Thoracic aorta (tissue), 1 donor: ENCODE measurements around the genes RGPD5 and TMEM87B.

DNA sequence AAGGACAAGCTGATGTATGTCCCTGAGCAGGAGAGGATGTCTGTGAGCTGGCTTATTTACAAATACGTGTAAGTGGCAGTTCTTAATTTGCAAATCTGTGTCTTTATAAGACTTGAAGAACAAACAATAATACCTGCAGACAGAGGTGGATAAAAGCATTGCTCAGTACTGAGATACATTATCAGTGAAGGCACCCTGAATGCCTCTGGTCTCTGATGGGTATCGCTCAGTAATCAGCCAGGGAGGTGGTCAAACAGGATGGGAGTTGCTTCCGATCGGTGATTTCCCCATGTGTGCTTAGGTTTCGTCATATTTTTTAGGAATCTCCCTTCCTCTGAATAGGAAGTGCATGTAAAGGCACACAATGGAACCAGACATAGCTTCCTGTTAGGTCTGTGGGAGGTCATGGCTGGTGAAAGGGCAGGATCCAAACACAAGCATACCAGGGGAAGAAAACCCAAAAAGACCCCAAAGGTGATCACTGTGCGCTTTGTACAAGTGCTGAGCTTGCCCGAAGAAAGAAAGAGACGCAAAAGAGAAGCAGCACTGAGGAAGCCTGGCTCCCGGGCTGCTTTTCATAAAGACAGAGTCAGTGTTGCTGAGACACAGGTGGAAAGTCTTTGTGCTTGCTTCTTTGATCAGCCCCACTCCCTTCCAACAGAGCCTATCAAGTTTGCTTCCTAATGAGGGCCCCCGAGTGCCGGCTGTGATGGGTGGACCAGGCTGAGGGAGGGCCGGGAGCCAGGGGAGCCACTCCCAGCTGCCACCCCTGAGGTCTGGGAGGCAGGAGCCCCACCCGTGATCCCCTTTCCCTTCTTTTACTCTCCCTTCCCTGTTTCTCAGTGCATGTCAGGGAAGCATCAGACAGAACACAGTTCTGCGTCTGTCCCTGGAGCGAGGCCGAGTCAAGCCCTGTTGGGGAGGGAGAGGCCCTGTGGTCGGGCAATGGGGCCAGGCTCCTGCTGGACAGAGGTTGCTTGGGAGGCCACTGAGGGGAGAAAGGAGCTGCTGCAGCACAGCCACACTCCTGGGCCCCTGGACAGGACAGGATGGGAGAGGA is 138.2 kb downstream of the SH3RF3 start:
- RAMPAGE, long total RNA: no peak

DNA sequence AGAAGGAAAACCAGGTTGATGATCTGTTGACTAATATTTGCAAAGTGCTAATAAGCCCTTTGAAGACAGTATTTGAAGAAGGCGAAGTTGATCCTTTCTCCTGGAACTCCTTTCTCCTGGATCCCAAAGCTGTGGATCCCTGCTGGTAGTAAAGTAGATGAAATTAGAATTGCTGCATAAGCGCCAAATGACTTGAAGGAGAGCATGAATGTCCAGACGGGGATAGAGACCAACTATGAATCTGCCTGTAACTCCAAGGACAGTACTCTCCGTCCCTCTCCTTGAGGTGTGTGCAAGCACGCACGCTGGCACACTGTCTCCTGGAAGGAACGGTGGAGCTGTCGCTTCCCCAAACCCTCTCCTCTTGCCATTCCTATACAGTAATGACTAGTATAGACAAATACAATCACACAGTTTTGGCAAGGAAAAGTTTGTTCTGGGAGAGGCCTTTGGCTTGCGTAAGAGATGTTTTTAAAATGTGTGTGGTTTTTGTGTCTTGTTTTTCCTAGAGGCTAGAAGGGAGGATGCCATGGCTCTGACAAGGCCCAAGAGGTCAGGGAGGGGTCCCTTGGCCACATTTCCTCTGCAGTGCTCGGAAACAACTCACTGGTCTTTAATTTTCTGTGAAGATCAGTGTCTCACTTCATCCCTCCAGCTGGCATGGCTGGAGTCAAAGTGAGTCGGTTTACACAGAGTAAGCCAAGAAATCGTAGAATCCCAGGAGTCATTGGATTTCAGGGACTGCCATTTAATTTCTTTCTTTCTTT is 195.7 kb downstream of the SH3RF3 start:
- RAMPAGE, long total RNA: no peak

DNA sequence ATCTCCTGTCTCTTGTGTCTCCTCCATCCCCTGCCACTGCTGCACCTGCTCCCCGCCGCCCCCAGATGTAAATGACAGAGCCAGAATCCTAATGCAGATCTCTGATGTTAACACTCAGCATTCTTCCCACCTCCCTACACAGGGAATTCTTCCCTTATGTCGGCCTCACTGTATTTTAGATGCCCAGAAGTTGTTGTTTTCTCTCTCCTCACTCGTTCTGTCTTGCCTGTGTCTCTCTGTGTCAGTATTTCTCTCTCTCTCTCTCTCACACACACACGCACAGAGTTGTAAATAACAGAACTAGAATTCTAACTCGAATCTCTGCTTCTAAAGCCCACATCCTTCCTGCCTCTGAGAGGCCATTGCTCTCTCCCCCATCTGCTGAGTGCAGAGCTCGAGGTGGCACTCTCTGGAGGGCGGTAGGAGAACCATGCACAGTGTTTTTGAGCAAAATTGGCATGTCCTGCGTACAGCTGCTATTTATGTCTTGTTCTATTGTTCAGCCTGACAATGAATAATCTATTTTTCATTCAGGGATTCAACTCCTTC is 219.8 kb downstream of the SH3RF3 start:
- RAMPAGE, long total RNA: no peak

DNA sequence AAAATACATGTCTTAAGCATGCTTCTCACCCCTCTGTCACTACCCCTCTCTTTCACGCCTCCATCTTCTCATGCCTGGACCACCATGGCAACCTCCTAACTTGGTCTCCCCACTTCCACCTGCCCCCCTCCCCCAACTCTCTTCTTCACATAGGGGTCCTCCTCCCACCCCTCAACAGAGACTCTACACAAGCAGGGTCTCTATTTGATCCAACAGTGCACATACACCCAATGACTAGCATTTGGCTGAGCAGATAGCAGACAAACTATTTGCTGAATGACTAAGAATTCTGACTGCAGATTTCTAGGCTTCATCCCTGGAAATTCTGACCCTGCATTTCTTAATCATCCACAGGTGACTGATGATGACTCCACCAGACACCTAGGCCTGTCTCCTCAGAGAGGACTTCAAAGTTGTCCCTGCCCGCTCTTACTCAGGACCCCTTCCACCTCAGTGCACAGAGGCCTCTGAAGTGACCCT is 51.5 kb downstream of the SEPTIN10 start:
- RAMPAGE, long total RNA: no peak

- RAMPAGE, long total RNA: no peak
Observed at GRCh38 chr2:109614773-109615693, 869 bp downstream of the SOWAHC start.

DNA sequence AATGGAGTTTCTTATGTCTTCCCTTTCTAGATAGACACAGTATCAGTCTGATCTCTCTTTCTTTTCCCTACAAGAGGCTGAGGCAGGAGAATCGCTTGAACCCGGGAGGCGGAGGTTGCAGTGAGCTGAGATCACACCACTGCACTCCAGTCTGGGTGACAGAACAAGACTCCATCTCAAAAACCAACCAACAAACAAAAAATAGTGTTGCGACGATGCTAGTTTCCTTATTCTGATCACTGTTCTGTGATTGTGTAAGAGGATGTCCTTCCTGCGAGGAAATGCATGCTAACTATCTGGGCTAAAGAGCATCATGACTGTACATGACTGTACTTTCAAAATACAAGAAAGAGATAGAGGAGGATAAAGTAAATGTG is 23.6 kb downstream of the SOWAHC start:
- RAMPAGE, long total RNA: no peak

GRCh38 chr2:109794114-109794785 is at the start of gene RGPD5:
TSS of gene RGPD5 (plus strand) at chr2:109794305.
- RAMPAGE, long total RNA: no peak

GRCh38 chr2:110114820-110115387 is 718 bp downstream of the MALL start:
- RAMPAGE, long total RNA: no peak

DNA sequence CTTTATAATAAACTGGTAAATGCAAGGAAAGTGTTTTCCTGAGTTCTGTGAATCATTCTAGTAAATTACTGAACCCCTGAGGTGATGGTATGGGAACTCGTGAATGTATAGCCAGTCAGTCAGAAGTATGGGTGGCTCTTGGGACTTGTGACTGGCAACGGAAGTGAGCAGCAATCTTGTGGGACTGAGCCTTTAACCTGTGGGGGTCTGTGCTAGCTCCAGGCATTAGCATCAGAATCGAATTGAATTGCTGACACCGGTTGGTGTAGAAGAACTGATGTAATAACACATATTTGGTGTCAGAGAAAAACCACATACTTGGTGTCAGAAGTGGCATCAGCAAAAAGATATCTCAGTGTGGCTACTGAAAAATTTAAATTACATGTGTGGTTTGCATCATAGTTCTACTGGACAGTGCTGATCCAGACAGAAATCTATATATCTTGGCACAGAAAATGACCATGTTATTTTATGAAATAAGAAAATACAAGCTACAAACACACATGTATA is 37.2 kb downstream of the NPHP1 start:
- RAMPAGE, long total RNA: no peak

- RAMPAGE, long total RNA: no peak
Observed at GRCh38 chr2:111149767-111150196, 29.1 kb downstream of the BCL2L11 start.

GRCh38 chr2:111176413-111177127 is 55.9 kb downstream of the BCL2L11 start:
- RAMPAGE, long total RNA: no peak

DNA sequence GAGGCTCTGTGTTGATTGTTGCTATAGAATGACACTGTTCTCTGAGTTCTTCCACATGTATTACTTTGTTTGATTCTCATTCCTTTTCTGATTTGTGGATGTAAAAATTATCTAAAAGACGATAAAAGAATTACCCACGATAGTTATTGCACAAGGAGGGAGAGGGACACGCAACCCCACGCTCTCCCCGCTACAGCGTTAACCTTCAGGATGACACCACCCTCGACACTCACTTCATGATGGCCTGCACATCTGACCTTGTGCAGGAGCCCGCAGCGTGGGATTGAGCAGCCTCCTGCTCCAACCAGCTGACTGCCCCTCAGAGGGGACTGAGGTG is 156.2 kb downstream of the BCL2L11 start:
- RAMPAGE, long total RNA: start-site peak on the minus strand centred at position 250 of the sequence, 429 bp wide, 16 reads

DNA sequence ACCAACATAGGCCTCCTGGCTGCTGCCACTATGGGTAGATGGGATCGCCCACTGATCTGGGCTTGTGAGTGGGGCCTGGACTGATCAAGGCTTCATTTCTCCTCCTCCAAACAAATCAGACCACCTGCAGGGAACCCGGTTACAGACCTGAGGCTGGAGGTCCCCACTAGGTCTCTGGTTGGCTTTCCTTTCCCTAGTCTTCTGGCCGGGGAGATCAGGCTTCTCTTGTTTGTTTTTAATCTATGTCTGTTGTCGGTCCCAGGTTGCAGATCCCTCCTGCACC is 253.3 kb downstream of the ANAPC1 start:
- RAMPAGE, long total RNA: no peak

DNA sequence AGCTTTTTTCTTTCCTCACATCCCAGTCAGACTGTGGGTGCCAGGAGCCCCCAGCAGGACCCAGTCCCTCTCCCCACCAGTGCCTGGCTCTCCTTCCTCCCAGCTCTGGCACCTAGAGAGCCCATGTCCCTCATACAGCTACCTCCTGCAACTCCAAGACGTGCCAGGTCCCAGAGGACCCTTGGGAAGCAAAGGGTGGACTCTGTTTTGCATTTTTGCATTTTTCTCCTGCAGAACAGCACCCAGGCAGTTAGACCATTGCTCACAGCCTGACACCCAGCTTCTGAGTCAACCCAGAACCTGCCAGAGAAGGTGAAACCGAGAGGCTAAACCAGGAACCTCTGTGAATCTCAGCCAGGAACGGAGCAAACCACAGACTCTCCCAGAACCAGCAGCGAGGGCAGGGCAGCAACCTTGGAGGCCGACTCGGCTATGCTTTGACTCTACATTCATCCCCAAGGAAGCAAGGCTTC is 221.0 kb downstream of the ANAPC1 start:
- RAMPAGE, long total RNA: no peak

DNA sequence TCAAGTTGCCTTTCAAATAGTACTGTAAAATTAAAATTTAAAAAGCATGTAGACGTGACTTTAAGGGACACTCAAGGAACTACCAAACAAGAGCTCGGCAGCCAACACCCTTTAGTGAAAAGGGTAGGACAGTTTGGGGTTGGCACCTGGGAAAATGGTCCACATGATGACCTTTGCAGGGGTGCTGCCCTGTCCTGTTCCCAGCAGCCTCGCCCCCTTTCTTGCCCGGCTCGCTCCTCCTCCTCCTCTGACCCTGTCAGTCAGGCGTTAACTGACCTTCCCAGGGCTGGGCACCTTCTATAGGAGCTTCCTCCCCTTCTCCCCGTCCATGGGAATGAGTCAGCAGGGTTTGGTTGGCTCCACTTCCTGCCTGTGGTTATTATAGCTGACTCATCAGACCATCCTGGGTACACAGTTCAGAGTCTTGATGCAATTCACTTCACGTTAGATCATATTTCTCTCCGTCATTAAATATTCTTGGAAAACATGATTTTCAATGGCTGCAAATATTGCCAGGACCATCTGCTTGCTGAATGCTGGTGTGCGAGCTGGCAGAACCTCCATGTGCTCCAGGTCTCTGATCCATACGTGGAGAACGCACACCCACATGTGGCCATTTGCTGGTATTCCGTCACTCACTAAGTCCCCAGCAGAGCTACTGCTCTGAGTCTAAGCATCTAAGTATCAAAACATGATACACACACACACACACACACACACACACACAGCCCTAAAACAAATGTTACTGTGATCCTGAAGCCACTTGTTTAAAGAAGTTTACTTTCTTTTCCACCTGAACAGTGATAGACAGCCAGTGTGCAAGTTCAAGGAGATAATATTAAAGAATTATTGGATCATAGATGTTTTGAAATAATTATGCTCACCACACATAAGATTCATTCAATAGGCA is 185.0 kb downstream of the ANAPC1 start:
- RAMPAGE, long total RNA: no peak

DNA sequence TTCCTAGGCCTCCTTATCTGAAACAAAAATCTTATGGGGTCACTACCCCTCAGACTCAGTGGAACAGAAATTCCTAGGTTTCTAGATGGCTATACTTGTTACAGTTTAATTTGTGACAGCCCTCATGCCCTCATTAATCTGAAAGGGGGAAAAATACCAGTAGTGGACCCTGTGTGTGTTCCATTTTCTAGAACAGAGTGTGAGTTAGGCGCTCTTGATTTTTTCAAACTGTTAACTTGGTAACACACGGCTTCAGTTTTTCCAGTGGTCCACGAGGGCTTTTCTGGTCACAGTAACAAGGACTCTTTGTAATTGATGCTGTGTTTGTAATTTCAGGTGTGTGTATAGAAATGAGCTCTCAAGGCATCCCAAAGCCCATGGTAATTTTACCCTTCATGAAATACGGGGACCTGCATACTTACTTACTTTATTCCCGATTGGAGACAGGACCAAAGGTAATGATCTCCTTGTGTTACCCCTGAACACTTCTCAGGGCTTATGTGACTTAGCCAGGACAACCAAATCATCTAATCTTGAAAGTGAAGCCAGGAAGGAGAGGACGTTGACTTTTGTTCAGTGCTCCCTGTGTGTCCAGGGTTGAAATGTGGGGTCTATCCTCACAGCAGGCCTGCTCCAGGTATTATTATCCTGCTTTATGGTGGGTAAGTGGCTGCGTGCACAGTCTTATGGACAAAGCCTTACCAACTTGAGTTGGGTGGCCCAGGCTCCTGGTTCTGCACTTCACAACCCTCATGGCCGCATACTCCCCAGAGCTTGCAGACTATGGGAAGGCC is 45.3 kb upstream of the TMEM87B start:
- RAMPAGE, long total RNA: no peak

DNA sequence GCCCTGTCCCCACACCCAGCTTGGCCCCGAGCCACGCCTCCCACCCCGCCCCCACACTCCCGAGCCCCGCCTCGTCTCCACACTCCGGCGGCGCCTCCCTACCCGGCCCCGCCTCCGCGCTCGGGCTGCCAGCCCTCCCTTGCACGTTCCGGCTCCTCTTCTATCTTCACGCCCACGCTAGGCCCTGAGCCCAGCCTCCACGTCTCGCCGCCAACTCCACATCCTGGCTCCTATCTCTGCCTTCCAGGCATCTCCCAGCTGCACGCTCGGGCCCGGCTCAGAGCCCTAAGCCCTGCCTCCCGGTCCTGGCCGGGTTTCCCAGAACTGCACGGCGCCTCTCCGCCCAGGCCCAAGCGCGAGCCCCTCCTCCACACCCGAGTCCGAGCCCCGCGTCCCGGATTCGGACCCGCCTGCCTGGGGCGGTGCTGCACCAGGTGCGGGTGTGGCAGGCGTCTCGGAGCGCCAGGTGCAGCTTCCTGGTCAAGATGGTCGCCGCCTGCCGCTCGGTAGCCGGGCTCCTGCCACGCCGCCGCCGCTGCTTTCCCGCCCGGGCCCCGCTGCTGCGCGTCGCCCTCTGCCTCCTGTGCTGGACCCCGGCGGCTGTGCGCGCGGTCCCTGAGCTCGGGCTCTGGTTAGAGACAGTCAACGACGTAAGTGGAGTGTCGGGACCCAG is at the start of gene TMEM87B:
Gene TMEM87B (plus strand): TSS at position 163 of the 673 bp plus-strand sequence.
- RAMPAGE, long total RNA: start-site peak on the plus strand centred at position 180 of the sequence, 201 bp wide, 16 reads

- RAMPAGE, long total RNA: start-site peak on the plus strand at chr2:112058231-112058741, 9 reads
Observed at GRCh38 chr2:112058069-112058700, 3.1 kb downstream of the TMEM87B start.

DNA sequence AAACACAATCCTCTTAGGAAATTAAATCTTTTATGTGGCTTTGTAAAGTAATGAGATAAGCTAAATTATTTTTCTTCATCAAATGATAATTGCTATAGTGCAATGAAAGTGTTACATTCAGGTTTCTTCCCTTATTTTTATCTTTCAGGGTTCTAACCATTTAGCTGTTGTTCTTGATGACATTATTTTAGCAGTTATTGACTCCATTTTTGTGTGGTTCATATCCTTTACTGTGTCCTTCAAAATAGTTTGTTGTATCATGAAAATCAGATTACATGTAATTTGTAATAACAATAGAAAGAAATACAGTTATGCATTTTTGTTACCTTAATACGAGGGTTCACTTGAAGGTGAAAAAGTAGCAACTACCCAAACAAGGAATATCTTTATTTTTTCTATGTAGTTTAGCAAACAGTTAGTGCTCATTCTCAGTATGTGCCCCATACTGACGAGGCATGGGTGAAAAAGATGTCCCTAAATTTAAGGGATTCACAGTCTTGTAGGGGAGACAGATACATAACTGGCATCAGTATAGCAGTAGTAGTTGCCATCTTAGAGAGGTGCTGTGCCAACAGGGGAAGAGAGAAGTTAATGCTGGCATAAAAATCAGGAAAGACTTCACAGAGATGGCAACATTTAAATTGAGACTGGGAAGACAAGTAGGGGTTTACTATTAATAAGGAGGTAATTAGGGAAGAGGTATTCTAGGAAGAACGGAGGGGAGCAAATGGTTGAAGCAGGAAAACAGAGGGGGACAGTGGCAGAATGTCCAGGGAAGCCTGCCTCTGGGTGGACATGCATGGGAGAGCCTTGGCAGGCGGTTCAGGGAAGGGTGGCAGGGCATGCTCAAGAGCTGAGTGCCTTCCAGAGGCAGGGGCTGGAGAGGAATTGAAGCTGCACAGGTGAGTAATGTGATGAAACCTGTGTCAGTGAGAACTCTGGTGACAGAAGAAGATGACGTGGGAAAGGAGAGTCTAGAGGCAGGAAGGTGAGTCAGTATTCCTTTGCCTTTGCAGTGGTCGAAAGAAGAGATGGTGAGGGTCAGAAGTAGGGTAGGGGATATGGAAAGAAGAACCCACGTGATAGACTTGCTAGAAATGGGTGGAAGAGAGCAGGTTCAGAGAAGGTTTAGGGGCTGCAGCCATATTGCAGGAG is 36.9 kb downstream of the TMEM87B start:
- RAMPAGE, long total RNA: no peak

GRCh38 chr2:112181650-112182353 is 43.6 kb downstream of the FBLN7 start:
- RAMPAGE, long total RNA: no peak